Measurements from ENCODE around the gene TM7SF3.

- RRBS: no CpG with 5 or more reads among the region's 1 CpG
Measured at GRCh38 chr12:26525830-26526316, 307.1 kb downstream of the ITPR2 start.

- RRBS: no CpG with 5 or more reads among the region's 1 CpG
Measured at GRCh38 chr12:26600383-26600965, 232.5 kb downstream of the ITPR2 start.

GRCh38 chr12:26621076-26621325 is 212.0 kb downstream of the ITPR2 start:
- RRBS: no CpG with 5 or more reads among the region's 4 CpGs

- RRBS: no CpG with 5 or more reads among the region's 11 CpGs
Measured at GRCh38 chr12:26736942-26737421, 96.0 kb downstream of the ITPR2 start.

- RRBS: under 1% methylated on average over 5 of the region's 17 CpGs
Measured at GRCh38 chr12:26938826-26939214, 550 bp downstream of the FGFR1OP2 start.

DNA sequence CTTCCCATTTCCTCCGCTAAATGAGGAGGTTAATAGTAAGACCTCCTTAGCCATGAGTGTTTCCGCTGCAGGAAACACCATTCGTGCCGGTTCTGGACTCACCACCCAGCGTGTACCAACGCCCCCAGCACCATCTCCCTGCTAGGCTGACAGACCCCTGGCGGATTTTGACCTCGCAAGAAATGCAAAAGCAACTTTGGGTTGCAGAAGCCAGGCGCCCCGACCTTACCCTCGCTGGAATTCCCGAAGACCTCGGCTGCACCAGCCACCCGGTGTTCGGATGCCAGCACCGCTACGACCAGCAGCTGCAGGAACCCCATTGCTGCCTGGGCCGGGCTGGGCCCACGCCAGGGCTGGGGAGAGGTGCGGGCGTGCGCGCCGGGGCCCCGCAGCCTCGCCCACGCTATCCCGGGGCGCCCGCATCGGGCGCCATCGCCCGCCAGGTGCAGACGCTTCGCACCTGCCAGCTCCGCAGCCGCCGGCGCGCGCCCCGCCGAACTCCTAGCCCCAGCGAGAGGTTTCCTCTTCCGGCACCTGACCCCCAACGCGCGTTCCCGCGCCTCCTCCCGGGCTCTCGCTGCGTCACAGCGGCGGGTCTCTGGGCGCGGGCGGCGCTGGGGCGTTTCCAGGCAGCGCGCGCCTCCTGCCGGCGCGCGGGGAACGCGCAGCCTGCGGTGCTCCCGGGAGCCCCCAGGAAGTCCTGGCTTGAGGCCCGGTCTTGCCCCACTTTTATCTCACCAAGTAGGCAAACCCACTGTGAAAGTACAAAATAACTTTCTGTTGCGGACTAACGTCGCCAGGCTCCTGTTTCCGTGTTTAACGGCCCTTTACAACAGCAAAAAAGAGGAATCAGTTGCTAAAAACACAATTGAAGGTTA is at the start of gene TM7SF3:
Gene TM7SF3 (minus strand): TSS at position 536 of the 878 bp plus-strand sequence.
- RRBS: 1% methylated on average over 45 of the region's 78 CpGs

DNA sequence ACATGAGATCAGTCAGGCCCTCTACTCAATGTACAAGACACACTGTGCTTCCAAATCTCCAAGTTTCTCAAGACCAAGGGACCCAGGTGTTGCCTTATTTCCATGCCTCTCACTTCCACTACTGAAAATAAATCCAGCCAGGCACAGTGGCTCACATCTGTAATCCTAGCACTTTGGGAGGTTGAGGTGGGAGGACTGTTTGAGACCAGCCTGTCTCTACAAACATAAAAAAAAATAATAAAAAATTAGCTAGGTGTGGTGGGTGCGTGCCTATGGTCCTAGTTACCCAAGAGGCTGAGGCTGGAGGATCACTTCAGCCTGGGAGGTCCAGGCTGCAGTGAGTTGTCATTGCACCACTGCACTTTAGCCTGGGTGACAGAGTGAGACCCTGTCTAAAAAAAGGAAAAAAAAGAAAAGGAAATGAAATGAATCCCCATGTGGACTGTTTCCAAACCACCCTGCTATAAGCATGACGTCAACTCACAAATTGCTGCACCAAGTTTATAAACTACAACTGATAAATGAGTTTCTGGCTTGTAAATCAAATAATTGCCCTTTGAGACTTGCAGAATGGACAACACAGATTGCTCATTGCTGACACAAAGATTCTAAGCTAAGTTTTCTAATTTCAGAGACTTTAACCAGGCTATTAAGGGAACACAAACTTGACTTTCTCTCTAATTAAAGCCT is 51.1 kb upstream of the STK38L start:
- RRBS: no CpG with 5 or more reads among the region's 2 CpGs

- RRBS: no CpG with 5 or more reads among the region's 4 CpGs
Measured at GRCh38 chr12:27245311-27245921, 1.3 kb downstream of the STK38L start.

- RRBS: no CpG with 5 or more reads among the region's 8 CpGs
Measured at GRCh38 chr12:27525293-27525948, 1.4 kb downstream of the PPFIBP1 start.

DNA sequence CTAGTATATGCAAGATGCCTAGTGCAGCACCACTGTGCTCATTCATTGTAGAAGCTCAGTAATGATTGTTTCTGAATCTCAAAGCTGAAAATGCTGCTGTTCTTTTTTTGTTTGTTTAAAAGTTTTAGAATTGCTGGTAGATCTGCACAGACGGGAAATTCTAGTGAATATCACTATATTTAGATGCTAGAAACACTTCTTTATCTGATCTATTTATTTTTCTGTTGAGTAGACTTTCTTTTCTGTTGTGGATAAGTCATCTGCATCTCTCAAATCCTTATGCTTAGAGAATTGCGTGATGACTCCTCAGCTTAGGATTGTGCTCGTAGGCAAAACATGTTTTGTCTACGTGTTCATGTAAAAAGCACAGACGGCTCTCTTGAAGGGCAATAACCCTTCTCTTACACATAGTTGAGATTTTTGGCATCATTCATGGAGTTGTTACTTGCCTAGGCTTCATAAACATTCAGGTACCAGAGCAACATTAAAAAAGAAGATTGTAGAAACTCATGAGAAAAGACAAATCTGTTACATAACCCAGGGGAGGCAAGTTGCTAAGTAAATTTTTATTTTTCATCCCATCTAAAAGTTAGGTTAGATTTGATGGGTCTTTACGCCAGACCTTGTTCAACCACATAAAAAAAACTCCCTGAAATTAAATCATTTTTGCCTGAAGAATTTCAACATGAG is 18.6 kb downstream of the PPFIBP1 start:
- RRBS: no CpG with 5 or more reads among the region's 6 CpGs

DNA sequence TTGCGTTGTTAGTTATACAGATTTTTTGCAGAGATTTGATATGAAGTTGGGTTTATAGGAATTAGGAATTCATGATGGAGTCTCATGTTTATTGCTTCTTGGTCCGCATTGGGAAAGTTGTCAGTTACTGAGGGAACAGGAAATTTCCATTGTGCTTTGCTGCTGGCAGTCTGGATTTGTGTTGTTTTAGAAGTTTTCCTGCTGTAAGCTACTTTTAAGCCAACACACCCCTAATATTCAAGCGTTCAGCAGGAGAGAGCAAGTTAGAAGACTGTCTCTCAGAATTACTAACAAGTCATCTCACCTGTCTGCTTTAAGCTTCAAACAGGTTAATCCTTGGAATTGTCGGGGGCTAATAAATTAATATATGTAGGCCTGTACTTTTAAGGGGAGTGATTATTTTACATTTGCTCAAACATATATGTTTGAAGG is 32.5 kb downstream of the PPFIBP1 start:
- RRBS: no CpG with 5 or more reads among the region's 4 CpGs

DNA sequence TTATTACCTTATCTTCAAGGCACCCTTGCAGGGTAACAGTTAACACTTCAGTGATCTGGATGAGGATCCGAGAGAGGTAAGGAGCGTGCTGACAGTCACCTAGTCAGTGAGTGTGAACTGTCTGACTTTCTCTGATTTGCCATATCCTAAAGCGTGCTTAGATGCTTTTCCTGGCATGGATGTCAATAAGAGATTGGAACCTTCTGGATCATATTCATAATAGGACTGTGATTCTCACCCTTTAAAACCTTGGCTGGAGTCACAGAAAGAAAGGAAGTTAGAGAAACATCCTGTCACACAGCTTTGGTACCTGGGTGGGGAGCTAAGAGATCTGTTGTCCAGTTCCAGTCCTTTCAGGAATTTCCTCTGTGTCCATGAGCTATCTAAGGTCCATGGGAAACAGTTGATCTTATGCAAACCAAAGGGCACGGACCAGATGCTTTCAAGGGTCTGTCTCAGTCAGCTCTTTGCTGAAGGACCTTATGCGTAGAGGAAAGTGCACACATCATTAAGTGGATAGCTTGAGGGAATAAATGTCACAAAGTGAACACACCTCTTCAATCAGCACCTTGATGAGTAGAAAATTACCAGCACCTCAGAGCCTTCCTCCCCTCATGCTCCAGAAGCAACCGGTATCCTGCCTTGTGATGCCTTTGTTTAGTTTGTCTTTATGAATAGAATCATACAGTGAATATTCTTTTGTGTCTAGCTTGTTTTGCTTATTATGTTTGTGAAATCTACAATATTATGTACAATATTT is 55.0 kb downstream of the PPFIBP1 start:
- RRBS: no CpG with 5 or more reads among the region's 6 CpGs

DNA sequence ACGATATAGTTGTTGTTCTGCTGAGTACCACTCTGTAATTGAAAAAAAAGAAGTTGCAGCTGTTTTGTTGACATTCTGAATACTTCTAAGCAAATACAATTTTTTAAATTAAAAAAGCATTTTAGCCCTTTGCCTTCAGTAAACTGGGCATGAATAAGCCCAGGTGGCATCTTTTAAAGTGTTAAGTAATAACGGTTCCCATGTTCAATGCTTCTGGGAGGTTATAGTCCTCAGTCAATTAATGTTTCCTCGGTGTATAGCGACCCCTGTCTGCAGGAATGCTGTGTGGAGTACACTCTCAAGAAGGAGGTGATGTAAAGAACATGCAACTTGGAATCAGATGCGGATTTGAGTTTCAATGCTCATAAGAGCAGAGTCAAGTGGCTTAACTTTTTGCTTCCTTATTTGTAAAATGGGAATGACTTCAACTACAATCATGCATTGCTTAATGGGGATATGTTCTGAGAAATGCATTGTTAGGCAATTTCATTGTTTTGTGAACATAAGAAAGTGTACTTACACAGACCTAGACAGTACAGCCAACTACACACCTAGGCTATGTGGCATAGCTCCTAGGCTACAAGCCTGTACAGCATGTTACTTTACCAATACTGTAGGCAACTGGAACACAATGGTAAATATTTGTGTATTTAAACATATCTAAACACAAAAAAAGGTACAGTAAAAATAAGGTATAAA is 6.9 kb upstream of the MRPS35 start:
- RRBS: no CpG with 5 or more reads among the region's 5 CpGs

DNA sequence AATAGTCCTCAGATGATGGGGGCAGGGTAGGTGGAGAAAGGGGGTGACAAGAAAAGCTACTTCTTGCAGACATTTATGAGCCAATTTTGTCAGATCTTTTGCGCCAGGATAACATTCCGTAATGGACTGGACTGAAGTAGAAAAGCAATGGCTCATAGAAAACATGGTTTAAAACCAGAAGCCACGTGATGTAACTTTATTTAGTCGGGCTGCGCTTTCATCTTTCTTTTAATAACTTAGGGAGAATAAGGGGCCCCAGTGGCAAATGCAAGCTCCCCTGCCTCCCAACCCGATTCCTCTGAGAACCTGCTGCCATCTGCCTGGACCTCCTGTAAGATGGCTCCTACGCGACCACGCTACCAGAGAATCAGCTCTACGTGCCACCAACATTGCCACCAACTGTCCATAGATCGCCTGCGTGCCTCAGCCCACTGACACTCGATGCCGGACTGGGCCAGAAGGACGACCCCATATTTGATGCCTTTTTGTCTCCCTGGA is 794 bp upstream of the KLHL42 start:
- RRBS: no CpG with 5 or more reads among the region's 15 CpGs

GRCh38 chr12:27963196-27963878 is 9.2 kb downstream of the PTHLH start:
- RRBS: no CpG with 5 or more reads among the region's 22 CpGs

DNA sequence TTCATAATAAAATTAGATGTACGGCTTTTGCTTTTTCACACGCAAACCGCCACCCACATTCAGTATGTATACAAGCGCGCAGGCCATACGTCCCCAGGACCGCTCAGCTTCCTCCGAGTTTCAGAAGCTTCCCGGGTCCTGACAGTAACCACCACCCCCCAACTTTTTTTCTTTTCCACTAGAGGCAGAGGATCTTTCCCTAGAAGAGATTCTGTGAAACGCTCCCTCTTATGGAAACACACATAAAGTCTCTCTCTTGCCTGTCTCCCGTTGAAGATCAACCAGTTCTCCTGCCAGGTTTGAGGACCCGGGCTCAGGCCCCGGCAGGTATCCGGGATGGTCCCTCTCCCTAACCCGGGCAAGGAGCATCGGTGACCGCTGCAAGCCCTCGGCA is 3.6 kb downstream of the PTHLH start:
- RRBS: 3% methylated on average over 4 of the region's 18 CpGs

DNA sequence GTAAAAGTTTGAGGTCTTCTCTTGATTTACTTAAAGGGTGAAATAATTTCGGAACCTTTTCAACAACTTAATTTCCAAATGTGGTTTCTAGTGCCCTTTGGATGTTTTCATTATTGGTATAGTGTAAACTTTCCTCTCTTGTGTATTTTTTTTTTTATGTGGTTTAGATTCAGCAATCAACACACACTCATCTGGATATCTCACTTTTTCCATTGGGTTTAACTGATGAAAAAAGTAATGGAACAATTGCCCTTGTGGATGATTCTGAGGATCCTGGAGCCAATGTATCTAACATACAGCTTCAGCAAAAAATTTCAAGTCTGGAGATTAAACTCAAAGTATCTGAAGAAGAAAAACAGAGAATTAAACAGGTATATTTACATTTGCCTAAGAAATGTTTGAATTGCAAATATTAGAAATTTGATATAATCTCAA is 116.3 kb downstream of the CCDC91 start:
- RRBS: no CpG with 5 or more reads among the region's 1 CpG

GRCh38 chr12:28452246-28452722 is 262.0 kb downstream of the CCDC91 start:
- RRBS: no CpG with 5 or more reads among the region's 2 CpGs

GRCh38 chr12:28462517-28463335 is 272.5 kb downstream of the CCDC91 start:
- RRBS: no CpG with 5 or more reads among the region's 4 CpGs

- RRBS: no CpG with 5 or more reads among the region's 2 CpGs
Measured at GRCh38 chr12:29112385-29112815, 36.7 kb upstream of the FAR2 start.

Measured in aortic smooth muscle cell (primary cell).